Keratinocyte (primary cell): ENCODE data around the genes FBXO10 and FOXD4L6.

DNA sequence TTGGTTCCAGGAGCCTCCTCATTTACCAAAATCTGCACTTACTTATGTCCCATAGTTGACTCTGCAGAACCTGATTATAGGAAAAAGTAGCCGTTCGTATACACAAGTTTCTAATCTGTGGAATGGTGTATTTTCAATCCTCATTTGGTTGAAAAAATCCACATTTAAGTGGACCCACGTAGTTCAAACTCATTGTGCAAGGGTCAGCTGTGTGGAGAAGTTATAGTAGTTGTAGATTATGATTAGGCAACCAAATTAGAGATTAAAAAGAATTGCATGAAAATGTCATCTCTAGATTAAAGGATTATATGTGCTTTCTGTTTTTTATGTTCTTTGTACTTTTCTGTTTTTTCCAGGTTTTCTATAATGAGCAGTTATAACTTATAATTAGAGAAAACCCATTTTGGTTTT lies 66.9 kb upstream of the GRHPR start:
CAGE:
- cytosol, long polyA minus RNA = no peak
- cytosol, long polyA plus RNA = no peak
- long polyA plus RNA = no peak
- nucleus, long polyA minus RNA = no peak
- nucleus, long polyA plus RNA = no peak

DNA sequence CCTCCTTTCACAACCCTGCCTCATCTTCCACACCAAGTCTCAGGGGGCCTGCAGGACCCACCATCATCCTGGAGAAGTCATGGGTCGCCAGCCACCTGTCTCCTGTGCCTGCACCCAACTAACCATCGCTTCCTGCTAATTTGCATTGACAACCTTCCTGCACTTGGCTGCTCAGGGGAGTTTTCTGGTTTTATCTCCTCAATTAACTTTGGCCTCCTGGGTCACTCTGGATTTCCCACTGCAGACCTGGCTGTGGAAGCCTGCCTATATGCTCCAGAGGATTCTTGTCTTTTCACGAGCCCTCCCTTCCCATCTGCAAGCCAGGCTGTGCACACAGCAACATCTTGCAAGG lies 52.7 kb upstream of the GRHPR start:
CAGE:
- cytosol, long polyA minus RNA = no peak
- cytosol, long polyA plus RNA = no peak
- long polyA plus RNA = no peak
- nucleus, long polyA minus RNA = no peak
- nucleus, long polyA plus RNA = no peak

DNA sequence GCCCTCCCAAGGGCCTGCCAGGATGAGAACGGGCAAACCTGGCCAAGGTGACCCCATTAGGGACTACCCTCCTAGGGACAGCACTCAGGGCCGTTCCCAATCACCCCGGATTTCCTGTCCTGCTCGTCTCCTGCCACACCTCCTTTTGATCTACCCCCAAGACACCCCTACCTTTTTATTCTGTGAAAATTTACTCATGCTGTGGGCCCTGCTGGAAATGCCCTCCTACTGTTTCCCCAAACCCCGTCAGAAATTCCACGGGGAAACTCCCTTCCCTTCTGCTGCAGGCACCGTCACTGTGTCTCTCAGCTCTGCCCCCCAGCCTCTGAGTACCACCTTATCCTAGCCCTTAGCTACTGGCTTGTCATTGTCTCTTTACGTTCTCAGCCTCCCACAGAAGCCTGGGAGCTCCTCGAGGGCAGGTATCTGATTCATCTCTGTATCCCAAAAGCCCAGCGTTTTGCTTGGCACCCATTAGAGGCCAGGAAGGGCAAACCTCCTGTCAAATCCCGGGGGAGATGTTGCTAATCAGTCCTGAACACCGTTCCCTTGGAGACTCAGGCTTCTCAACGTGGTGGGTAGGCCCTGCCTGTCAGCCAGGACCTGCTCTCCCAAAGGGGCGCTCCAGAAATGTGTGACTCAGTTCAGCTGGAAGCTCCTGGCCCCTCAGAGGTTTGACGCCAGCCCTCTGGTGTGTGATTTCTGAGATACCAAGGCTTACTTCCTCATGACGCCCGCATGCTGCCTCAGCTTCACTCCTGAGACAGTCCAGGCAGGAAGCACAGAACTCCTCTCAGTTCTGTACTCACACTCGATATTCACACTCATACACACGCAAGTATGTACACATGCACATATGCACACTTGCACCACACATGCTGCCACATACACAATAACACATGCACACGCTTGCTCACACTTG lies 50.7 kb upstream of the GRHPR start:
CAGE:
- cytosol, long polyA minus RNA = no peak
- cytosol, long polyA plus RNA = no peak
- long polyA plus RNA = no peak
- nucleus, long polyA minus RNA = no peak
- nucleus, long polyA plus RNA = no peak

DNA sequence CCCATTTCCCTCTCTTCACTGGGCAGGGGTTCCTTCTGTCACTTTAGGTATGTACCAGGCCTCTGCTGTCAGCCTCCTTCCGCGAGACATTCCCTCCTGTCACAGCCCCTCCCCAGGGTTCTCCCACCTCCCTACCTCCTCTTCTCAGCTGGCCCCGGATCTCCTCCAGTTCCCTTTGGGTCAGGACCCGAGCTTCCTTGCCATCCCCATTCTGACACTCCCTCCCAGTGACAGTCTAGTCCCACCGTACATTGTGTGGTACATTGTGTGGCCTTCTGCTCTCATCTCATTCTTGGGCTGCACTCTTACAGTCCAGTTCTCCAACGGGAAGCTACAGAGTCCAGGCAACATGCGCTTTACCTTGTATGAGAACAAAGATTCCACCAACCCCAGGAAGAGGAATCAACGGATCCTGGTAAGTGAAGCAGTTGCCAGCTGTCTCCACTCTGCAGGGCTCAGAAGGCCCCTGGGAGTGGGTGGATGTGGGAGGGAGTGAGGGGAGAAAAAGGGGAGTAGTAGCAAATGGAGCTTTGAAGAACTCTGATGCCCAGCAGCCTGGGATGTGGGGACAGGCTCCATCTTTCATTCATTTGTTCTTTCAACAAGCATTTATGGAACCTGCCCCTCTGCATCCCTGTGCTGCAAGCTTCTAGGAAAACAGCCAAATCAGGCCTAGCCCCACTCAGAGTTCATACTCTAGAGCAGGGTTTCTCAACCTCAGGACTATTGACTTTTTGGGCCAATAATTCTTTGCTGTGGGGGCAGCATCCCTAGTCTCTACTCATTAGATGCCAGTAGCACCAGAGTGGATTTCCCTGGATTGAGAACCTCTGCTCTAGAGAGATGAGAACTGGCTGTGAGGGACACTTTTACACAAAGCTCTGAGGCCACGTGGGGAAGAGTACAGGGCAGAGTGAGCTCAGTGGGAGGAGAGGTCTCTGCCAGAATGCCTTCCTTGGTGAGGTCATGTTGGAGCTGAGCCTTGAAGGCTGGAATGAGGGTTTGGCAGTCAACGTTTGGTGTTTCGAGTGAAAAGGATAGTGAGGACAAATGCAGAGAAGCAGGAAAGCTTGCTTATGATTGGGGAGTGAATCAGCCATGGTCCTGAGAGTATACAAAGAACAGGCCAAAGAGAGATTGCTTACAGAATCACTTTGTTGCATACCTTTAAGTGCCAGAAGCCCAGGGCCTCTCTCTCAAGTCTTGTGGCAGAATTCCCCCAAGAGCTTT lies 1.1 kb downstream of the POLR1E start:
CAGE:
- cytosol, long polyA minus RNA = no peak
- cytosol, long polyA plus RNA = no peak
- long polyA plus RNA = no peak
- nucleus, long polyA minus RNA = no peak
- nucleus, long polyA plus RNA = no peak

DNA sequence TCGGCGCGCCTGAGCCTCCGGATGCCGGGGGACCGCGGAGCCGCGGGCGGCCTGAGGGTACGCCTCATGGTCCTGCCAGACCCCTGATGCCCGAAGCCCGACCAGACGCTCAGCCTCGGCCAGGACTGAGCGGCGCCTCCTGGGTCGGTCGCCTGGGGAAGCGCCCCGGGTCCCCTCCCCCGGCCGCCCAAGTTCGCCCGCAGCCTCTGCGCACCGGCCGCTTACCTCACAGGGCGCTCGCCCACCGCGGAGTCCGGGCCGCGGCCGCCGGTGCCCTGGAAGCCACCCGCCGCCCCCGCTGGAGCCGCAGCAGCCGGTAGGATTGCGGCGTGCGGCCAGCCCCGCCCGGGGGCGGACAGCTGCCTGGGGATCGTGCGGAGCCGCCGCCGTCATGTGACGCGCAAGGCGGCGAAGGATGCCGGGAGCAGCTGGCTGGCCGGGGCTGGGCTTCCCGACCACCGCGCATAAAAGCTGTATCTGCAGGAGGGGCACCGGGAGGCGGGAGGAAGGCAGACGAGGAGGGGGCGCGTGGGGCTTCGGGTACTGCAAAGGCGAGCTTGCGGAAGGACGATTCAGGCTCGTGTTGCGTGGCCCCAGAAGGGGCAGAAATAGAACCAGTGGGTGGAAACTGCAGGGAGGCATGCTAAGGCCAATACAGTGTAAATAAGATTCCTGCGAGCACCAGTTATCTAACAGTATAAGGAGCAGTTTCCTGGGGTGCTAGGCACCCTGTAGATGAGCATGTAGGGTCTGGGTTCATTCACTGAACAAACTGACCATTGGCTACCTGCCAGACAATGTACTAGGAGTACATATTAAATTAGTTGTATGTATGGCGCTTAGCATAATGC lies at the start of gene FBXO10:
Gene FBXO10, minus strand, starts transcription at position 395 of the 851 bp plus-strand sequence.
CAGE:
- cytosol, long polyA minus RNA = no peak
- cytosol, long polyA plus RNA = no peak
- long polyA plus RNA = no peak
- nucleus, long polyA minus RNA = start-site peak on the minus strand centred at position 310 of the sequence, 129 bp wide, 15 reads
- nucleus, long polyA plus RNA = start-site peak on the minus strand centred at position 371 of the sequence, 127 bp wide, 20 and 28 reads in 2 replicates

DNA sequence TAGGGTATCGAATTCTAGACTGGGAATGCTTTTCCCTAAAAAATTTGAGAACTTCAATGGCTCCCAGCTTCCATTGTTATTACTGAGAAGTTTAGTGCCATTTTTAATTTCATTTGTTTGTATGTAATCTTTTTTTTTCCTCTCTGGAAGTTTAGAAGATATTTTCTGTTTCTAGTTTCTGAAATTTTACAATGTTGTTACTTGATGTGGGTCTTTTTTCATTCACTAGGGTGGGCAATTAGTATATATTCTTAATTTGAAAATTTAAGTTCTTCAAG lies 39.0 kb downstream of the FRMPD1 start:
CAGE:
- cytosol, long polyA minus RNA = no peak
- cytosol, long polyA plus RNA = no peak
- long polyA plus RNA = no peak
- nucleus, long polyA minus RNA = no peak
- nucleus, long polyA plus RNA = no peak

GRCh38 chr9:37903247-37904011 lies 498 bp downstream of the SLC25A51 start:
CAGE:
- cytosol, long polyA minus RNA = no peak
- cytosol, long polyA plus RNA = no peak
- long polyA plus RNA = no peak
- nucleus, long polyA minus RNA = no peak
- nucleus, long polyA plus RNA = no peak

CAGE:
- cytosol, long polyA minus RNA = no peak
- cytosol, long polyA plus RNA = no peak
- long polyA plus RNA = no peak
- nucleus, long polyA minus RNA = no peak
- nucleus, long polyA plus RNA = no peak
Measured at GRCh38 chr9:38023625-38024266, 45.3 kb downstream of the SHB start.

DNA sequence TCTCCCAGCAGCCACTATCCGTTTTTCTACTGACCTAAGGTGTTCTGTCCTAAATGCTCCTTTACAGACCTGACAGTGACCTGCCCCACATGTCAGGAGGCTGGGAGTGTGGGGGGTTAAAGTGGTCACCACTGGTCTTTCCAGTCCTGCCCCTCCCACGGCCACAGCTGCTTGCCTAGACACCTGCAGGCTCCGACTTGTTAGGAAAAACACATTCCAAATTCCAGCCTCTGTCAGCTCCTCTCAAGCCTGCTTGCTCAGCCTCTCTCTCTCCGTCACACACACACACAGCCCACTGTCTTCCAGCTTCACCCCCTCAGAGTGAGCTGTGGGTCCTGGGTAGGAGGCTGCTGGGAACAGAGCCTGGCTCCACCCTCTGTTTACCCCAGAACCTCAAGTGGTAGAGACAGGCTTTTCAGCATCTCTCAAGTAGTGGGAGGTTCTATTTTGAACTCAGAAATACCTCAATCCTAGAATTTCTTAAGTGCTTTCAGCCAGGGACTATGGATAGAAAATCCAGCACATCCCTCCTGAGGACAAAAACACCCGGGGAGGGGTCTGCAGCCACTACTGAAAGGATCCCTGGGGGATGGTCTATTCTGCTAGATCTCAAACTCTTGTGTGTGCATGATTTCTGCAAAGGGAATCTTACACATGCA lies 44.6 kb downstream of the SHB start:
CAGE:
- cytosol, long polyA minus RNA = no peak
- cytosol, long polyA plus RNA = no peak
- long polyA plus RNA = no peak
- nucleus, long polyA minus RNA = no peak
- nucleus, long polyA plus RNA = no peak

GRCh38 chr9:38044049-38044537 lies 24.9 kb downstream of the SHB start:
CAGE:
- cytosol, long polyA minus RNA = no peak
- cytosol, long polyA plus RNA = no peak
- long polyA plus RNA = no peak
- nucleus, long polyA minus RNA = no peak
- nucleus, long polyA plus RNA = no peak

DNA sequence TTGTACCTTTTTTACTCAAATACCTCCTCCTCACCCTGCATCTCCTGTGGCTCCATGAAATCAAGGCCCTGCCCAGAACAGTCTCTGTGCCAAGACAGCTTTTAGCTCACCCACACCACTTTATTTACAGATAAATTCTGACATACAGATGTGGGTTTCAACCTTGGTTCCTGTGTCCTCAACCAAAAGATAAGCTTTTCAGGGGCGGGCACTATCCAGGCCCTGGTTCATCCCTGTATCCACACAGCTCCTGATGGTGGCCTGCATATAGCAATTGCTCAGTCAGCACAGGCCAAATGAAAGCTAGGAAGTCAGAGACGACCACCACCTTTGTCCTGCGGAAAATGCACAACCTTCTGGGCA lies 8.3 kb downstream of the SHB start:
CAGE:
- cytosol, long polyA minus RNA = no peak
- cytosol, long polyA plus RNA = no peak
- long polyA plus RNA = no peak
- nucleus, long polyA minus RNA = no peak
- nucleus, long polyA plus RNA = no peak

DNA sequence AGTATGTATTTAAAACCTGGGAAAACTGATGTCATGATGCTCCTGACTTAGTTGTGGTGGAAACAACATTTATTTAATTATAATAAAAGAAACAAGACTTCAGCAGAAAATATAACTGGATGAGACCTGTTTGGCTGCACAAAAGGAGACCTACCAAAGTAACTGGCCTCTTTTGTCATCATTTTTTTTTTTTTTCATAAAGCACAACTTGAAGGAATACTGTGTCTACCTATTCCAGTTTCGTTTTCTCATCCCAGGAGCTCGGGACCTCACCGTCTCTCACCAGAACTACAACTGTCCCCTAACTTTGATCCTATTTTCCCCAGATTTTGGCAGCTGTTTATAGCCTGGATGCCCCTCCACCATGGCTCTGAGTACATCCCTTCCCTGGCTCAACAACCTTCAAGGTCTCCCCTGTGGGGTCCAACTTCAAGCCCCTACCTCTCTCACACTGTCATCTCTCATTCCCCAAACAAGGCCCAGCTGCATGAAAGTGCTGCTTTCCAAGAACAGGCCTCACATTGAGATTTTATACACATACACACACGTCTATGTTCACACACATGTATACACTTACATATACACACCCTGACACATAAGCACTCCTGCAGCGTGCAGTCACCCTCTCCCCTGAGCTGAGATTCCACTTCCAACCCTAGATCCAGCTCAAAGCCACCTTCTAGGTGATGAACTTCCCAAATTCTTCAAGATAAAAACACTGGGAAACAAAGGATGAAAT lies 4.9 kb downstream of the SHB start:
CAGE:
- cytosol, long polyA minus RNA = no peak
- cytosol, long polyA plus RNA = no peak
- long polyA plus RNA = no peak
- nucleus, long polyA minus RNA = no peak
- nucleus, long polyA plus RNA = no peak

GRCh38 chr9:38595755-38596510 lies 24.5 kb downstream of the ANKRD18A start:
CAGE:
- cytosol, long polyA minus RNA = no peak
- cytosol, long polyA plus RNA = no peak
- long polyA plus RNA = no peak
- nucleus, long polyA minus RNA = start-site peak on the minus strand at chr9:38595977-38596140, 9 reads; start-site peak on the minus strand at chr9:38596268-38596396, 5 reads
- nucleus, long polyA plus RNA = no peak

CAGE:
- cytosol, long polyA minus RNA = no peak
- cytosol, long polyA plus RNA = no peak
- long polyA plus RNA = no peak
- nucleus, long polyA minus RNA = no peak
- nucleus, long polyA plus RNA = no peak
Measured at GRCh38 chr9:41128546-41128943, at the start of gene FOXD4L6. FOXD4L6 (minus strand) TSS chr9:41128681.

DNA sequence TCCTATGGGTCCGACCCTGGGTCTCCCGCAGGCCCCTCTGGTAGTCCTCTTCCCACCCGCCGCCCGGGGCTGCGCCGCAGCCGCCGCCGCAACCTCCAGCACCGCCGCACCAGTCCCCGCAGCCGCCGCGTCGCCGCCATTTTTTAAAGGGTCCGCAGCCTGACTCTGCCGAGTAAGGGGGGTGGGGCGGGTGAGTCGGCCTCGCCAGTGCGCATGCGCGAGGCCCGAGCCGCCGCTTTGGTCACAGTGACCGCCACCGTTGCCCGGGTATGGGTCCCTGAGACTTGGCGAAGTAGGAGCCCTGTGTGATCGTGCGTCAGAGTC lies 169.5 kb upstream of the ZNG1F start:
CAGE:
- cytosol, long polyA minus RNA = no peak
- cytosol, long polyA plus RNA = no peak
- long polyA plus RNA = no peak
- nucleus, long polyA minus RNA = no peak
- nucleus, long polyA plus RNA = no peak

CAGE:
- cytosol, long polyA minus RNA = no peak
- cytosol, long polyA plus RNA = no peak
- long polyA plus RNA = no peak
- nucleus, long polyA minus RNA = no peak
- nucleus, long polyA plus RNA = no peak
Measured at GRCh38 chr9:62376445-62377093, 1186.7 kb downstream of the SPATA31A7 start.

DNA sequence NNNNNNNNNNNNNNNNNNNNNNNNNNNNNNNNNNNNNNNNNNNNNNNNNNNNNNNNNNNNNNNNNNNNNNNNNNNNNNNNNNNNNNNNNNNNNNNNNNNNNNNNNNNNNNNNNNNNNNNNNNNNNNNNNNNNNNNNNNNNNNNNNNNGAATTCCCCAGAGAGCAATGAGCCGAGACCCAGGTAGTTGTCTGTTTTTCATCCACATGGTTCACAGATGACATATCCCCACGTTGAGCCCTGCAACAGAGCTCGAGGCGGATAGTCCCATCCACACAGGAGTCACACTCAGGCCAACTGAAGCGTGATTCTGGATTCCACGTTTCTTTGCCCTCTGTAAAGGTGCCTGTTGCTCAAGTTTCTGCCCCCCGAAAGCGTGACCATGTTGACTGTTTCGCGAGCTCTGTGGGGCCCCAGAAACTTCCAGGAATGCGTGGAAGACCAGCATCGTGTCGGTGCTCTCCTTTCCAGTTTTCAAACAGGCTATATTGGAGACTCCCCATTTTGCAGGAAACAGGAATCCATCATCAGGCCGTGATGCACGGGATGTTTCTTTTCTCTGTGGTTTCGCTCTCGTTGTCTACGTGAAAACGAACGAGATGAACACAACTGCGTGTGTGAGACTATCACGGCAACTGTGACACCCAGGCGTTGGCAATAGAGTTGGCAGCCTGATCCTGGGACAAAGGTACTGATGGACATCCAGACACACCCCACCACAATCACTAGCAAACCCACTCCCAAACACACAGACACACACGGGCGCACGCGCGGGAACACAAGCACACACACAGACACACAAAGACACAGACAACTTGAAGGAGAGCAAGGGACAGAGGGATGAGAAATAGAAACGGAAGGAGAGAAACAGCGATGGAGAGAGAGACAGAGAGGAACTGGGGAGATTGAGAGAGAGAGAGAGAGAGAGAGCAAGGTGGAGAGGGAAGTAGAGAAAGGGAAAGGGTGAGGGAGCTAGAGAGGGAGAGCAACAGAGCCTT lies 1609.1 kb downstream of the SPATA31A7 start:
CAGE:
- cytosol, long polyA minus RNA = no peak
- cytosol, long polyA plus RNA = no peak
- long polyA plus RNA = no peak
- nucleus, long polyA minus RNA = no peak
- nucleus, long polyA plus RNA = no peak

CAGE:
- cytosol, long polyA minus RNA = no peak
- cytosol, long polyA plus RNA = no peak
- long polyA plus RNA = no peak
- nucleus, long polyA minus RNA = no peak
- nucleus, long polyA plus RNA = no peak
Measured at GRCh38 chr9:62837141-62837983, 1647.5 kb downstream of the SPATA31A7 start.

DNA sequence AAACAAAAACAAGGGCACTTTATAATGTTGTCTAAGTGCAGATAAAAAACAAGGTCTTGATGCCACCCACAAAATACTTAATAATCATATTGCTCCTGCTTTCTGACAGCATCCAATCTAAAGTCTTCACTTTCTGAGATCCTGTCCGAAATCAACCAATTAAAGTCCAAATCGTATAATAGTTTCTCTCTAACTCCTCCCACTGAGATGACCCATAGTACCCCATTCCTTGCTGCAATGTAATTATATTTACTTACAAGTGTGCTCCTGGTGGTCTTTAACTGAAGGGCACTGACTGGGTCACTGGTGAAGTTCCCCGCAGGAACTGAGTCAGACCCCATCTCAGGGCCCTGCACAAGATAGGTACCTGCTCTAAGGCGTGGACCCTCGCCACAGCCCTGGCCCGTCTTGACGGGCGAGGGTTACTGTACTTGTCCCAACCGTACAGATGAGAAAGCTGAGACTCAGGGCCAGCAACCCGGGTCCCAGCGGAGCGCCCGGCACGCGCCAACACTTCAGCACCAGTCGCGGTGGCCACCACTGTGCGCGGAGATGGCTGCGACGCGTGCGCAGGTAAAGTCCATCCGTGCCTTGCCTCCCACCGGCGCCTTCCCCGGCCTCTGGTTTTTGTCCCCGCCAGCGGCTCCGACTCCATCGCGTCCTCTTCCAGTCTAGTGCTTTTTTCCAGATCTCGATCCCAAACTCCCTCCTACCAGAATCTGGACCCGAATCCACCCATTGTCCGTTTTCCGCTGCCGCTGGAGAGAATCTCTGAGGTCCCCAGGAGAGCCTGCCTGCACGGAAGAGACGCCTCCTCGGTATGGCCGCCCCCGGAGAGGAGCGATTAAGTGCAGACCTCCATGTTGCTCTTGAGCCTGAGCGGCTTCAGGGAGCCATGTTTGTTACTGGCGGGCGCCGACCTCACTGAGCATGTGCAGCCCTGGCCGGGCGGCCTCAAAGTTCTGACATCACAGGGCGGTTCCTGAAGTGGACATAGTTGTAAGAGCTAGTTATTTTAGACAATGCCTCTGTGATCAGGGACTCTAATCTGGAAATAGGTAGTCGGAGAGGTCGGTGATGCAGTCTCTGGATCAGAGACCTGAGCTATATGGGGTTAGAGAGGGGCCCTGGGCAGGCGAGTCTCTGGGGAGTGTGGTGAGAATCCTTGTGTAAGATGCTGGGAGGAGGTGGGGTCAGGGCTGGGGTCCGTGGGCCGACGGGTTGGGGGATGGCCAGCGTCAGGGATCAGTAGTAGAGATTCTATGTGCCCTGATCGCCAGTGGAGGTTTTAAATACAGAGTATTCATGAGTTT lies 1707.8 kb downstream of the SPATA31A7 start:
CAGE:
- cytosol, long polyA minus RNA = no peak
- cytosol, long polyA plus RNA = no peak
- long polyA plus RNA = no peak
- nucleus, long polyA minus RNA = no peak
- nucleus, long polyA plus RNA = no peak

DNA sequence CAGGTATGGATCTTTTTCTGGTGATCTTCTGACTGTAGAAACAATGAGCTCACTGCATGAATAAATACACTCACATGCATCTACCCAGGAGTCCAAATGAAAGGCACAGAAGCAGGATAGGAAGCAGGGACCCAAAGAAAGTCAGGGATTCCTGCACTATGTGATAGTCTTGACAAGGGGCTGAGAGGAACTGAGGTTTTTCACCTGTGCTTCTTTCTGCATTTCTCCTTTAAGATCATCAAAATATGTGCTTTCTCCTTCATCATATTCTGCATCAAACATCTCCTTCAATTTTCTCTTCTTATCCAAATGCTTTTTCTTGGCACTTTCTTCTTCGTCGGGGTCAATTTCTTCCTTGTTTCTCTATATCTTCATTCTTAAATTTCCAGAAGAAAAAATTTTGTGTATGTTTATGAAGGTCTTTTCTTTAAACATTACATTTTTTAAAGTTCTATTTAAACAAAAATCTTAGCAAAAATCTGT lies 1906.0 kb downstream of the FOXD4L5 start:
CAGE:
- cytosol, long polyA minus RNA = no peak
- cytosol, long polyA plus RNA = no peak
- long polyA plus RNA = no peak
- nucleus, long polyA minus RNA = no peak
- nucleus, long polyA plus RNA = no peak